Esophagus muscularis mucosa (tissue), 4 donors: ENCODE data around the genes EGLN2 and HNRNPUL1.

- PRO-cap = no peak
- RAMPAGE, long total RNA, 4 experiments = no peak in any of the 4 experiments
Observed at GRCh38 chr19:40426216-40426494, 363 bp upstream of the SERTAD1 start.

- PRO-cap = no peak
- RAMPAGE, long total RNA, 4 experiments = no peak in any of the 4 experiments
Observed at GRCh38 chr19:40443805-40443954, 455 bp downstream of the SERTAD3 start.

- PRO-cap = unidirectional peak, plus-strand start at chr19:40530530
- RAMPAGE, long total RNA, 4 experiments = no peak in any of the 4 experiments
Observed at GRCh38 chr19:40530042-40530940, 46.4 kb upstream of the SHKBP1 start.

DNA sequence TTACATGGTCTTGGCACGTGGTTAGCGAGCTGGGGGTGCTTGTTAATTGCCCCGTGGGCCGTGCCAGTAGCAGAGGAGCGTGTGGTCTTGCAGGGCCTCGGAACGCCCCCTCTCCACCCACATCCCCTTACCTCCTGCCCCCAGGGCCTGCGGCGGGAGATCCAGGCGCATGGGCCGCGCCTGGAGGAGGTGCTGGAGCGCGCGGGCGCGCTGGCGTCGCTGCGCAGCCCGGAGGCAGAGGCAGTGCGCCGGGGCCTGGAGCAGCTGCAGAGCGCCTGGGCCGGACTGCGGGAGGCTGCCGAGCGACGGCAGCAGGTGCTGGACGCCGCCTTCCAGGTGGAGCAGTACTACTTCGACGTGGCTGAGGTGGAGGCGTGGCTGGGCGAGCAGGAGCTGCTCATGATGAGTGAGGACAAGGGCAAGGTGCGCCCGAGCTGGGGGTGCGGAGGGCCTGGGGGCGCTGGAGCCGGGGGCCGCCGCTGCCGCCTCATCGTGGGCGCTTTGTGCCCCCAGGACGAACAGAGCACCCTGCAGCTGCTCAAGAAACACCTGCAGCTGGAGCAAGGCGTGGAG is 22.6 kb upstream of the SHKBP1 start:
- PRO-cap = no peak
- RAMPAGE, long total RNA, 4 experiments = no peak in any of the 4 experiments

GRCh38 chr19:40576987-40577769 is 505 bp downstream of the SHKBP1 start:
- PRO-cap = unidirectional peak, plus-strand start at chr19:40577146; bidirectional peak, plus-strand start at chr19:40577412, minus-strand start at chr19:40577401
- RAMPAGE, long total RNA, 4 experiments = no peak in any of the 4 experiments

DNA sequence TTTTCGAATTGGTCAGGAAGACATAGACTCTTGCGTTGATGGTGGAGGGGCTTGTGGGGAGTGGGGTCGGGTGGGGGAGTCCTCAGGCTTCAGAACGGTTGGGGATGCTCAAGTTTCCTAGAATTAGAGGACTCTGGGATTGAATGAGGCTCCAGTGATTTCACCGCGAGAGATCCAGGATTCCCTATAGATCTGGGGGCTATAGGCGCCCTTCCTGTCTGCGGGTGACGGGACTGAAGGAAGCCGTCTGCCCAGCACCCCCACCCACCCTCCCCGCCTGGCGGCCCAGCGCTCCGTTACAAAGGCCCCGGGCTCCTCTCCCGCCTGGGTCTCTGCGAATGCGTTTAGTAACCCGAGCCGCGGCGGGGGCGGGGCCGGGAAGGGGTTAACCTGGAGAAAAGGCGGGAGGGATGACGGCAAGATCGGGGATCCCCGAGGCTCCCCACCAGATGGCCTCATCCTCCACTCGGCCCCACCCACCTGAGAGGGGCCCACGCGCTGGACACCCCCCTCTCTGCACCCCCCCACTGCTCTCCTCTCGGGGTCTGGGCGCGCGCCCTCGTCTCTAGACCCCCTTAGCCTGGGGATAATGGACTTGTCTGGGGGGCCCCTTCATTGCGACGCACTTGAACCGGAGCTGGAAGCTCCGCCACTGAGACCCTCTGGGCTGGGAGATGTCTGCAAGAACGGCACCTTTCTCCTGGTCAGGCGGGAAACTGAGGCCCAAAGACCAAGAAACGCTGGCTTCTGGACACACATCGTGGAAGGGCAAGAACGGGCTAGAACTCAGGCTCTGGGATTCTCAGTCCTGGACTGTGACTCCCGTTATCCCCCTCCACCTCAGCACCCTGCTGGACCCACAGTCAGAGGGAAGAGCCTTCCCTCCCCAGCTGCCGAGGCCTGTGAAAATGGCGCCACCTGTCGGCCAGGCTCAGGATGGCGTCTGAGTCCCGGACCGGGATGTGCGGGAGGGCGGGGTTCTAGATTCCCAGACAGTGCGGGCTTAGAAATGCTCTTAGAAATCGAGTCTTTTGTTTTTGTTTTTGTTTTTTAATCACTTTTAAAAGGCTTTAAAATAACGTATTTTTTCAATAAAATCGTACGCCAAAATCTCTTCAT is 3.0 kb upstream of the LTBP4 start:
- PRO-cap = bidirectional peak, plus-strand start at position 615 of the sequence, minus-strand start at position 319 of the sequence
- RAMPAGE, long total RNA, 4 experiments = no peak in any of the 4 experiments

- PRO-cap = bidirectional peak, plus-strand start at chr19:40613949, minus-strand start at chr19:40613993
- RAMPAGE, long total RNA, 4 experiments = start-site peak on the plus strand in 4 of 4 experiments, at chr19:40613890-40614443 at its widest, 13 to 92 reads per replicate
Observed at GRCh38 chr19:40613868-40614541, 12.8 kb downstream of the LTBP4 start.

DNA sequence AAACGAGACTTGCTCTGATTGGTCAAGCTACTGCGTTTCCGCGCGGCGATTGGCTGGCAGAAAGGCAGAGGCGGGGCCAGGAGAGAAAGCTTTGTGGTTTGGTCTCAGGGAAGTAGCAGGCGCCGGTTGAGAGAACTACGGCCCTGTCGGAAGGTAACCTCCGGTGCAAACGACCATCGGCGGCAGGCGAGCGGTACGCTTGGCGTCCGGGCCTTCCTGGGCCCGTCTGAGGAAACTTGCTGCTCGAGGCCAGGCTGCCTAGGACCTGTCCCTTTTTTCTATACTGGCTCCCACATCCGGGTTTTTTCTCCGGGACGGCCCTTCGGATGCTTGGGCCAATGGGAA is 246 bp upstream of the SNRPA start:
- PRO-cap = bidirectional peak, plus-strand start at position 118 of the sequence, minus-strand start outside the sequence; bidirectional peak, plus-strand start outside the sequence, minus-strand start at position 285 of the sequence
- RAMPAGE, long total RNA, 4 experiments = start-site peak on the plus strand in 2 of 4 experiments, centred at positions 95 to 99 of the sequence, 13 to 29 reads per replicate

GRCh38 chr19:40798480-40799347 is at the start of gene EGLN2:
Gene EGLN2, plus strand, starts transcription at chr19:40799191.
- PRO-cap = unidirectional peak, minus-strand start at chr19:40798646; bidirectional peak, plus-strand start at chr19:40799196, minus-strand start at chr19:40798777; unidirectional peak, plus-strand start at chr19:40799281
- RAMPAGE, long total RNA, 4 experiments = start-site peak on the plus strand in 4 of 4 experiments, at chr19:40799178-40799236 at its widest, 202 to 628 reads per replicate

GRCh38 chr19:40921091-40922051 is 39.3 kb upstream of the CYP2A7 start:
- PRO-cap = no peak
- RAMPAGE, long total RNA, 4 experiments = no peak in any of the 4 experiments

DNA sequence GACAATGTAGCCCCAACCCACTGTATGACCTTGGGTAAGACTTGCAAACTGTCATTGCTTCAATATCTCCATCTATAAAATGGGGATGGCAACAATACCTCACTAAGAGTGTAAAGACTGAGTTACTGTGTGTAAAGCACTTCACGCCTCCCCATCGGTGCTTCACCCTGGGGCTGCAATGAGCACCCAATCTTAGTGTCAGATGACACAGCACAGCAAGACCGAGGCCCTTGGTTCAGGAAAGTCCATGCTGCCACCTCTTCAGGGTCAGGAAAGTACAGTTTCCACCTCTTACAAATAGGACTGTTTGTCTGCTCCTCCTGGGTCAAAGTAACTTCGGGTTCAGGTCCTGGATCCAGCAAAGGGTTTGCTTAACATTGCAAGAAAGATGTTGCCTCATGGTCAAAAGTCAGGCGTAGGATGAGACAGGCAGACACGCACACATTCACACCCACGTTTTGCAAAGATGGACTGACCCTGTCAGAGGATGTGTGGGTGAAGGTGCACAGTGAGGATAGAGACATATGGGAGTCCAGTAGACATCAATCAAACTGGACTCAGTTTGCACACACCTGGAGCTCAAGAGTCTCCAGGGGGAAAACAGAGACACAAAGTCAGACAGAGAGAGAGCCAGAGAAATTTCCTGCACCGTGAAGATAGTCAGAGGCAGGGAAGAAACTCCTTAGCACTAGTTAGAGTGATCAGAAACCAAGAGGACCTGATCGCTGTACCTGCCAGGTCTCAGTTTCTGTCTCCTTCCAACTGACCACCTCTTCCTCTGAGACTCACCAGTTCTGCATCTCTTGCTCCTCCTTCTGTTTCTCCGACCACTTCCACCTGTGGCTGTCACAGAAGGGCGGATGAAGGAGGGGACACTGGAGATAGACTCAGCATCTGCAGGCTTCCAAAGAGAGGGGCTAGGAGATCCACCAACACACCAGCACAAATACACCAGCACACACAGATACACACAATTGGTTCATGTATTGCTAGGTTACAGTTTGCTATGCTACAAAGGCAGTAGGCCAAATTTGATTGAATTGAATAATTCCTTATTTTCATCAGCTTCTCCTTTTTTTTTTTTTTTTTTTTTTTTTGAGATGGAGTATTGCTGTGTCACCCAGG is 1.4 kb upstream of the CYP2B6 start:
- PRO-cap = no peak
- RAMPAGE, long total RNA, 4 experiments = no peak in any of the 4 experiments

DNA sequence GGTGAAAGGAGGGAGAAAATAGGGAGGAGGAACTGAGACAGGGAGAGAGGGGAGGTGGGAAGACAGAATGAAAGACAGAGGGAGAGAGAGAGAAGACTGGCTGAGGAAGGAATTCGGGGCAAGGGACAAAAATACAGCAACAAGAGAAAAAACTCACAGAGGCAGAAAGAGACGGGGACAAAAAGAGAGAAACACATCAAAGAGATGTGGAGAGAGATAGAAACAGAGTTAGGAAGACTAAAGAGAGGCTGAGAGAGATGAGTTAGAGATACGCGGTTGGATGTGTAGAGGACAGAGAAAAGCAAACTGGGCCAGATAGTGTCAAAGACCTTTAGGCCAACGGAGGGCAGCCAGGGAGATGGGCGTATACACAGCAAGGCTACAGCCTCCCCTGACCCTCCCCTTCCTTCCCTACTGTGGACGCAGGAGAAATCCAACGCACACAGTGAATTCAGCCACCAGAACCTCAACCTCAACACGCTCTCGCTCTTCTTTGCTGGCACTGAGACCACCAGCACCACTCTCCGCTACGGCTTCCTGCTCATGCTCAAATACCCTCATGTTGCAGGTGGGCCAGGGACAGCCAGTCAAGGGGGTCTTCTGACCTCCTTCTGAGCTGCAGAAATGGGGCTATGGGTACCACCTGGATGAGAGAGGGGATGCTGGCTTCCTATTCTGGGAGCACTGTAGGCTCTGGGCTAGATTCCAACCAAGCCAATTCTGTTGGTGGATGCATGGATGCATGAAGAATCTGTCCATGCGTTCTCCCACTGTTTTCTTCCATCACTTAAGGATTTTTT is 18.7 kb downstream of the CYP2B6 start:
- PRO-cap = no peak
- RAMPAGE, long total RNA, 4 experiments = no peak in any of the 4 experiments

GRCh38 chr19:41264276-41264649 is at the start of gene HNRNPUL1:
Gene HNRNPUL1, plus strand, starts transcription at chr19:41264372.
- PRO-cap = unidirectional peak, plus-strand start at chr19:41264372
- RAMPAGE, long total RNA, 4 experiments = start-site peak on the plus strand in 4 of 4 experiments, at chr19:41264349-41264598 at its widest, 98 to 1,419 reads per replicate

- PRO-cap = no peak
- RAMPAGE, long total RNA, 4 experiments = no peak in any of the 4 experiments
Observed at GRCh38 chr19:41296255-41297356, 13.4 kb upstream of the CCDC97 start.

DNA sequence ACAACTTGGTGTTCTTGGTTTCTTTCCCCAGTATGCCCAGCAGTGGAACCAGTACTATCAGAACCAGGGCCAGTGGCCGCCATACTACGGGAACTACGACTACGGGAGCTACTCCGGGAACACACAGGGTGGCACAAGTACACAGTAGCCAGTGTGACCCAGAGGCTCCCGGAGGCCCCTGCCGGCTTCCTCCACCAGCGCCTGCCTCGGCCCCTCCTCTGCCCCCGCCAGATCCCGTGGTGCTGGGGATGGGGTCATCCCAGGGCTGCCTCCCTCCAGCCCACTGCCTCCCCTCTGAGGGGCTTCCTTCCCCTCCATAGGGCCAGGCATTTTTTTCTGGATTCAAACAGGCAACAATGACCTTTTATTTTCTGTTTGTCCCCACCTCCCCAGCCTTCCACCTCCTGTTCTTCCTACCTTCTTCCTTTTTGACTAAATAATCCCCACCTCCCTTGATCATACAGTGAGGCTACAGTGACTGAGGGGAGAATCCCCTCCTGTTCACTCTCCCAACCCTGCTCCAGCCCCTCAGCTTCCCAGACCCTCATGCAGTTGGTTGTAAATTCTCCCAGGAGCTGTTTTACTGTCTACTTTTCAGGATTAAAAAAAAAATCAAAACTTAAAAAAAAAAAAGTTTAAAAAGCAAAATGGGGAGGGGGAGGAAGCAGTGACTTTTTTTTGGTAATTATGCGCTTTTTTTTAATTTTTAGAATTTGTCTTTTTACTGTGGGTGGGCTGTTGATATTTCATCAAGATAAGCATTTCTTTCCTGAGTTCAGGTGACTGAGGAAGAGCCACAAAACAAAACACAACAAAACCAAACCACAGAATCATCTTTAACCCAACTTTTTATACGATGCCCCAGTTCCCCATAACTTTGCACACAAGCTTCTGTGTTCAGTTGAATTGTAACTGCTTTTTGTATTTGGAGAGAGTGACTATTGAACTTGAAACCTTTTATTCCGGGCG is 3.3 kb upstream of the CCDC97 start:
- PRO-cap = no peak
- RAMPAGE, long total RNA, 4 experiments = start-site peak on the plus strand in 1 of 4 experiments, centred at position 103 of the sequence, 166 reads per replicate

DNA sequence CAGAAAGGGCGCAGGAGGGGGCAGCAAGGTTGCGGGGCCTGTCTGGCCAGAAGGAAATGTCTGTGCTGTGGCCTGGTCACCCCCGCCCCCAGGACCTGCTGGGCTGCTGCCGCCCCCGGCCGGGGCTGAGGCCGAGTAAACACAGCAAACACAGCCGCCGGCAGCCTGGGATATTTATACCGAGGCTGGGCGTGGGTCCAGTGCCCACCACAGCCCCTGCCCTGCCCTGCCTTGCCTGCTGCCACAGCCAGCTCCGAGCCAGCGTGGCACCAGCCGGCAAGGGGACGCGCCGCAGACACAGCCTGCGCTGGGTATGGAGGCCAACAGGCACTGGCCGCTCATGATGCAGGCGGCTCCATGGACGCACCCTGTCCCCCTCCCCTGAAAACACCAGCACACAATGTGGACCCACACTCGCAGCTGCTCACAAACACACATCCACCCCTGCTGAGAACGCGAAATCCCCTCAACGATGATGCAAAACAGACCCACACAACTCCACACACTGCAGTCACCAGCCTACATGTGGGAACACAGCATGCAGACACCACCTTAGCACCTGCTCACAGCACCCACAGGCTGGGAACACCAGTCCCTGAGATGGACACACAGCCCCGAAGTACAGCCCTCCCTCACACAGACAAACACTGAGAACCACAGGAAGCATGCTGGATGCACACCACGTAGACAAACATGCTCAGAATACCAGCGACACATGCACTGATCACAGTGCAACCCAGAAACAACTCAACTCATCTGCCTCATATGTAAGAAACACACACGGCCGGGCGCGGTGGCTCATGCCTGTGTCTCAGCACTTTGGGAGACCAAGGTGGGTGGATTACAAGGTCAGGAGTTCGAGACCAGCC is 16.1 kb downstream of the CCDC97 start:
- PRO-cap = no peak
- RAMPAGE, long total RNA, 4 experiments = no peak in any of the 4 experiments

GRCh38 chr19:41327113-41328184 is 17.5 kb downstream of the CCDC97 start:
- PRO-cap = bidirectional peak, plus-strand start at chr19:41327619, minus-strand start at chr19:41327567
- RAMPAGE, long total RNA, 4 experiments = no peak in any of the 4 experiments

DNA sequence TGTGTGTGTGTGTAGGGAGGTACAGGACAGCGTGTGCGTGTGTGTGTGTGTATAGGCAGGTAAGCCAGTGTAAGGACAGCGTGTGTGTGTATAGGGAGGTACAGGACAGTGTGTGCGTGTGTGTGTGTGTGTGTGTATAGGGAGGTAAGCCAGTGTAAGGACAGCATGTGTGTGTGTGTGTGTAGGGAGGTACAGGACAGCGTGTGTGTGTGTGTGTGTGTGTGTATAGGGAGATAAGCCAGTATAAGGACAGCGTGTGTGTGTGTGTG is 5.2 kb upstream of the B3GNT8 start:
- PRO-cap = no peak
- RAMPAGE, long total RNA, 4 experiments = no peak in any of the 4 experiments

- PRO-cap = no peak
- RAMPAGE, long total RNA, 4 experiments = no peak in any of the 4 experiments
Observed at GRCh38 chr19:41432802-41433473, 5.8 kb upstream of the B3GNT8 start.

DNA sequence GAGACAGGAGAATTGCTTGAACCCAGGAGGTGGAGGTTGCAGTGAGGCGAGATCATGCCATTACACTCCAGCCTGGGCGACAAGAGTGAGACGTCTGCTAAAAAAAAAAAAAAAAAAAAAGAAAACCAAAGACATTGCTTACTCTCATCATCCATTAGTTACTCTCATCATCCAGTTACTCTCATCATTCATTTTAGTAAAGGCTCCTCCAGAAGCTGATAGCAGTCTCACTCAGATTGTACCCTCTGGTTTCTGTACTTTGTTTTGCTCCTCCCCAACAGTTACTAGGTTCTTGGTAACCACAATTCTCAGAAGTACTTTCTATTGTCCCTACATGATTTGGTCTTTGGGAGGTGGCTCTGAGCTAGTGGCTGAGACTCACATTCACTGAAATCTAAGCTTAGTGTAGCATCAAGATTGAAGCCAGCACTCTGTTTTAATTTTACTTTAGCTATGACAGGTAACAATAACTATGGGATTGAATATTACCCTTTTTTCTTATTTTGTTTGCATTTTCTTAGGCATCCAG is 14.3 kb downstream of the ERICH4 start:
- PRO-cap = no peak
- RAMPAGE, long total RNA, 4 experiments = no peak in any of the 4 experiments